Neuron (in vitro differentiated cells): ENCODE results near the genes AMER2, ATP8A2 and WASF3.

GRCh38 chr13:25017801-25018307 is 78.1 kb upstream of the PABPC3 start:
- PRO-cap = bidirectional peak, plus-strand start at chr13:25018164, minus-strand start at chr13:25018068

GRCh38 chr13:25169422-25170126 is 2.5 kb downstream of the AMER2 start:
- PRO-cap = no peak

DNA sequence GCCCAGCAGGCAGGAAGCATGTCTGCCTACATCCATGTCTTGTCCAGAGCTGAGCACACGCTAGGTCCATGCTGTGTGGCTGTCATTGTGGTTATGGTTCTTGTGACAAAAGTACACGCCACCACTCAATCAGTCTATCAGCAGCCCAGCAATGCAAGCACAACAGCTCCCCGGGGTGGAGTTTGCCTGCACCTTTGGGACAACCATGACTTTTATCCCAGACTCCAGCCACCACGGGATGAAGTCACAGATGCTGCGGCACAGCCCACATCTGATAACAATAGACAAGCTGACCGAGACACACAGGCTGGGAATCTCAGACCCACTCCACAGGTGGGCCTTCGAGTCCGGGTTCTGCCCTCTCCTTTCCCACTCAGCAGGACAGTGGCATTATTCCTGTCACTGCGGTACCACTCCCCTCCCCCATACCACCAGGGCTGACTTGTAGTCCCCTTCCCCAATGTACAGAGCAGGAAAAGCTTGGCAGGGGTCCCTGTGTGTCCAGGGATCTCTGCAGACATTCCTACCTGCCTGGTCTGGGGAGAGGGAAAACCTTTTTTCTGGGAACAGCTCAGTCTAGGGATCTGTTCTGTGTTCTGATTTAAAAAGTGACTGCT is at the start of gene AMER2:
AMER2 (minus strand) TSS at position 188 of the 617 bp plus-strand sequence.
- PRO-cap = bidirectional peak, plus-strand start at position 283 of the sequence, minus-strand start at position 95 of the sequence

GRCh38 chr13:25371459-25372336 is at the start of gene ATP8A2:
Gene ATP8A2 (plus strand): TSS chr13:25371974.
- PRO-cap = bidirectional peak, plus-strand start at chr13:25372071, minus-strand start at chr13:25372096; bidirectional peak, plus-strand start at chr13:25372210, minus-strand start at chr13:25372280

- PRO-cap = no peak
Measured at GRCh38 chr13:25888049-25888756, 163.6 kb downstream of the SHISA2 start.

DNA sequence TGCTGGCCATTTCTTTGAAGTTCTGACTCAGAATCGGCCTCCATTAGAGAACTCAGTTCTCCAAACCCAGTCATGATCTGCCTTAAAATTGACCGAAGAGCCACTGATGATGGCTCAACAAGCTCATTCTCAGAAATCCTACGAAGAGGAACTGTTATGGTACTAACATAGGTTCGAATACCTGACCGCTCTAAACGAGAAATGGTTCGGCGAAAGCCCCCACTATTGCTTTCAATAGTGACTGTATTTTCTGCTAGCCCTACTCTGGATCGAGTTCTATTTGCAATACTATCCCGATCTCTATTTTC is 7.8 kb downstream of the RNF6 start:
- PRO-cap = no peak

DNA sequence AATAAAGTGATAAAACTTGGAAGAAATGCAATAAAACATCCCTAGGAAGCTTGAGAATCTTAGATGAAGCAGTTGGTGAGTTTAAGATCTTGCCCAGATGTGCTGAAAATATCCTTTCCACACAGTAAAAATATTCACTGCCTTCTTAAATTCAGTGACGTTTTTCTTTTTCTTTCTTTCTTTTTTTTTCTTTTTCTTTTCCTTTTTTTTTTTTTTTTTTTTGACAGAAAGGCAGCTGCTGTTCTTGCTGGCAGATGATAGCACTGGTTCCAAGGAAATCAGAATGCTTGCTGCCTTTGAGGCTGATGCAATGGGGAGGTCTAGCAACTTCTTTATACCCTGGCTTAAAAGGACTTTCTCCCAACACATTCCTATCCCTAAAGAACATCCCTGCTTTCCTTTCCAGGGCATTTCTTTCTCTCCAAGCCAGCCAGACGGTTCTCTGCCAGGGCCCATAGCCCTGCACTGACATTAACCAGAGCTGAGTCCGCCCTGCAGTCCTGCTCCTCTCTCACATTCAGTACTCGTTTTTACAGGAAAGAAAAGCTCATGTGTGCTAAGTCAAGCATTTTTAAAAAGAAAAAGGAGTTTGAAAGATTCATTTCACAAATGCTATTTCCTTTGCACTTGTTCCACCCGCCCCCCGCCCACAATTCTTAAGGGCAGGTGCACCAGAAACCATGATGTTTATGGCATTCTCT is 133.9 kb upstream of the WASF3 start:
- PRO-cap = no peak

- PRO-cap = bidirectional peak, plus-strand start at chr13:26476352, minus-strand start at chr13:26476223
Measured at GRCh38 chr13:26475729-26476910, 81.4 kb upstream of the WASF3 start.

DNA sequence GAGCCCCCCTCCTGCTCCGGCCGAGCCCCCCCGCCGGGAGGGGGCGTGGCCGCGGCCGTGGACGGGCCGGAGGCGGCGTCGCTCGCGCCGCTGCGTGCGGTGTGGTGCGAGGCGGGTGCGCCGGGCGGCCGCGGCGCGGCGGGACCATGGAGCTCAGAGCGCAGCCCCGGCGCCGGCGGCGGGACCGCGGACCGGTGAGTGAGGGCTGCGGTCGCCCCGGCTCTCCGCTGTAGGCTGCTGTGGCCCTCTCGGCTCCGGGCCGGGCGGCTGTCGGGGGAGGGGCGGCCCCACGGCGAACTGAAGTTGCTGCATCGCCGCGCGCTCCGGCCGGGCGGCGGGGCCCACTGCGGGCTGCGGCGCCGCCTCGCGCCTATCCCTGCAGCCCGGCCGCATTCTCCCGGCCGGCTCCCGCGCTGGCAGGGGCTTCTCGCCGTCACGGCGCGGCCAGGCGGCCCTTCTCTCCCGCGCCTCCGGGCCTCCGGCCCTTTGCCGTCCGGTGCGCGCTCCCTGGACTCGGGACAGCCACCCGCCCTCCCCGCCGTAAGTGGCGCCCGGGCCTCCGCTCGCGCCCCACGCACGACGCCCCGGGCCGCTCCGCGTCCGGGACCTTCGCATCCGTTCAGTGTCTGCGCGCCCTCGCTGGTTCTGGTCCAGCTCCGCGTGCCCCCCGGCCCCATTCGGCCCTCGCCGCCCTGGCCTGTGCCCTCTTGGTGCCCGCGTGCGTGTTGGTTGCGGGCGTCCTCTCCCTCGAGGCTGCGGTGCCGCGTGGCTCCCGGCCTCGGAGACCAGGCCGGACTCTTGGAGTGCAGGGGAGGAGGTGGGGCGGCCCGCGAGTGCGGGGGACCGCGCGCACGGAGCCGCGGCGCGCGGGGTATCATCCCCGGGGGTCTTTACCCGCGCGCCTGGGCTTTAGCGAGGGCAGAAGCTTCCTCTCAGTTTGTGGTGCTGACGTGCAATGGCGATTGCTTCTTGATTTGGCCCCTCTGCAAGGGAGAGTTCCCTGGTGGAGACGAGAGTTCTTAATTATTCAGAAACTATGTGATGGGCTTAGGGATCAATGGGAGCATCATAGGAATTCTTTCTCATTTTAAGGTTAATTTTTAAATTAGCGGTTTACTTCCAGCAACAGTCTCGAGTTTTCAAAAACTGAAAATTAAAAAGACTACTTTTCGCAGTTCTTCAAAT is at the start of gene WASF3:
WASF3 (plus strand) TSS at position 58 of the 1,185 bp plus-strand sequence.
- PRO-cap = bidirectional peak, plus-strand start at position 71 of the sequence, minus-strand start outside the sequence; unidirectional peak, minus-strand start at position 998 of the sequence

DNA sequence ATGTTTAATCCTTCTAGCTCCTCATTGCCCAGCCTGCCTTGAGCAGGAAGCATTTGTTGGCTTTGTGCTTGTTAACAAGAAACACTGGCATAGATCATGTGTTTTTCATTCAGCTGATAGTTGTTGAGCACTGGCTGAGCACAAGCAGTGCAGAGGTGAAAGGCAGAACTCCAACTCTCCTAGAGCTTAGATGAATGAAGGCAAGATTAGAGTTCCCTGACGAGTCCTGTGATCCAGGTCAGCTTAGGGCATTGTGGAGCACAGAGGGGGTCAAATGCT is 101.0 kb downstream of the WASF3 start:
- PRO-cap = no peak

DNA sequence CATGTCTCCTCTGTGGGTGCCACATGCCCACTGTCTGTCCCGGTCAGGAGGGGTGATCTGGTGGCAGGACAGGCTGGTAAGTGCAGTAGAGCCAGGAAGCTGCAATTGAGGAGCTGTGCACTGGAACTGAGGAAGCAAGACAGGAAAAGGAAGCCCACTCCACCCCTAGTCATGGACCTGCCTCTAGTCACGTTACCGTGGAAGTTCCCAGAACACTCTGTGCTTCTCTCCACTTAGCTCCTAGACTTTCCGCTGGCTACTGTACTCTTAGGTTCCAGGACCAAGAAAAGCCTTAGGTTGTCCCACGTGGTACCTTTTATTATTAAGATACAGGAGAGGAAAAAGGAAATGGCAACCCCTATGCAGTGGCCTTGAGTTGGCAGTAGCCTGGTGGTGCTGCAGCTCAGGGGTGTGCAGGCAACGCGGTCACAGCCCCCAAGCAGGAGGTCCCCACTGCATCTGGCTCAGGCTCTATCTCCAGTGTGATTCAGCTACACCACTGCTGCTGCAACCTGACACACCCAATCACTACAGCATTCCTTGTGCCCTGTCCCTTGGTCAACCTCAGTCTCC is 24.2 kb upstream of the GPR12 start:
- PRO-cap = no peak

- PRO-cap = unidirectional peak, plus-strand start at chr13:27006681
Measured at GRCh38 chr13:27006427-27006828, 165.2 kb downstream of the USP12 start.

DNA sequence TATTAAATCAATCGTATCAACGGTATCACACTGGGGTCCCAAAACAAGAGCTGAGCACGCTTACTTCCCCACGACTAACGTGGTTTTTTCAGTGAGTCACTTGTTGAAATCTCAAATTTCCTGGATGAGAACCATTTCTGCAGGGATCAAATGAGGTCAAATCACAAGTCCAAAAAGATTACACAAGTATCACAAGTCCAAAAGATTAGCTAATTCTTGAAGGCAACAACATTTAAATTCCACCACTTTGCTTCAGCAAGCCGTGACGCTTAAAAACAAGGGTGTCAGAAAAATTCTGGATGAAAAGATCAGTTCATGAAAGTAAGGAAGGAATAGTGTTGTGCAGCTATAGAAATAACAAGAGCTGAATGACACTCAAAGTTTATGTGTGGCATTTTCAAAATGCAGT is 40.9 kb downstream of the USP12 start:
- PRO-cap = no peak

- PRO-cap = no peak
Measured at GRCh38 chr13:27292946-27293705, 22.5 kb downstream of the RASL11A start.

- PRO-cap = no peak
Measured at GRCh38 chr13:27293740-27294715, 23.4 kb downstream of the RASL11A start.

DNA sequence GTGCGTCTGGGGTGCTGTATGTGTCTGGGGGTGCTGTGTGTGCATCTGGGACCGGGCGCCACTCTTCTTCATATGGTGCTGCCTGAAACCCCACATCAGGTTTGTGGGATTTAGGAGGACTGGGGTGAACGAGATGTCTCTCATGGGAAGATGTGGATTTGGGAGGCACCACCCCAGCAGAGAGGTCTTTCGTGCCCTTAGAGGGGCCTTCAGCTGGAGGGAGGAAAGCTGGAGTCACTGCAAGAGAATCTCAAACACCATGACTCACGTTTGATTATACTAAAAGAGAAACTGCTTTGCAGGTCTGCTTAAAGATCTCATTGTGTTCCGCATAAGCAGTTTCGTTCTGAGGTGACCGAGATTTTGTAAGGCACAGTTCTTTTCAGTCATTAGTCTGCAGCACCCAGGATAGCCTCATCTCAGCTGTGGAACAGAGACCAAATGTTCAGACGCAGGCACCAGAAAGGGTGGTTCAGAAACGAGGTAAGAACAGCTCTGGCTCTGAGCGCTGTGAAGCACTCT is 71.3 kb upstream of the GTF3A start:
- PRO-cap = no peak

GRCh38 chr13:27355703-27356378 is 68.6 kb upstream of the GTF3A start:
- PRO-cap = no peak

DNA sequence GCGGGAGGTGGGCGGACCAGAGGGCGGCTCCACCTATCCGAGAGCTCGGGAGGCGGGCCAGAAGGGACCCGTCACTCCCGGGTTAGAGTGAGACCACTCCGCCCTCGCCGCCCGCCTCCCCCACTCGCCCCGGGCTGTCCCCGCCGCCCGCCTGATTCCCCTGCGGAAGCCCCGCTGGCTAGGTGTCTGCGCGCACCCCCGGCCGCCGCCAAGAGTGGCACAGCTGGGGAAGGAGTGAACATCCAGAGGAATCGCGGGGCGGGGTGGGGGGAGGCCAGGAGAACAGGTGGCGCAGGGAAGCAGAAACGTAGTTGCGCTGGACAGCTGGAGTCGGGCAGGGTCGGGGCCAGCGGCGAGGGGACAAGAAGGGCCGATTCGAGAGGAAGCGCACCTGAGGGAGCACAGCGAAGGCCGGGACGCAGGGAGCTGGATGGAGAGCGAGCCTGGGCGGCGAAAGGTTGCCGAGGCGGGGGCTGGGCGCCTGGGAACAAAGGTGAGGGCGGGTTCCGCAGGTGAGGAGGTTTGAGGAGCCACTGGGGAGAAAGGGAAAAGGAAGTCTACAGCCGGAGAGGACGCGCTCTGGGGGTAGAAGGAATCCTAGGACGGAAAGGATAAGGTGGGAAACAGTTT is 434 bp upstream of the LNX2 start:
- PRO-cap = bidirectional peak, plus-strand start at position 96 of the sequence, minus-strand start outside the sequence

DNA sequence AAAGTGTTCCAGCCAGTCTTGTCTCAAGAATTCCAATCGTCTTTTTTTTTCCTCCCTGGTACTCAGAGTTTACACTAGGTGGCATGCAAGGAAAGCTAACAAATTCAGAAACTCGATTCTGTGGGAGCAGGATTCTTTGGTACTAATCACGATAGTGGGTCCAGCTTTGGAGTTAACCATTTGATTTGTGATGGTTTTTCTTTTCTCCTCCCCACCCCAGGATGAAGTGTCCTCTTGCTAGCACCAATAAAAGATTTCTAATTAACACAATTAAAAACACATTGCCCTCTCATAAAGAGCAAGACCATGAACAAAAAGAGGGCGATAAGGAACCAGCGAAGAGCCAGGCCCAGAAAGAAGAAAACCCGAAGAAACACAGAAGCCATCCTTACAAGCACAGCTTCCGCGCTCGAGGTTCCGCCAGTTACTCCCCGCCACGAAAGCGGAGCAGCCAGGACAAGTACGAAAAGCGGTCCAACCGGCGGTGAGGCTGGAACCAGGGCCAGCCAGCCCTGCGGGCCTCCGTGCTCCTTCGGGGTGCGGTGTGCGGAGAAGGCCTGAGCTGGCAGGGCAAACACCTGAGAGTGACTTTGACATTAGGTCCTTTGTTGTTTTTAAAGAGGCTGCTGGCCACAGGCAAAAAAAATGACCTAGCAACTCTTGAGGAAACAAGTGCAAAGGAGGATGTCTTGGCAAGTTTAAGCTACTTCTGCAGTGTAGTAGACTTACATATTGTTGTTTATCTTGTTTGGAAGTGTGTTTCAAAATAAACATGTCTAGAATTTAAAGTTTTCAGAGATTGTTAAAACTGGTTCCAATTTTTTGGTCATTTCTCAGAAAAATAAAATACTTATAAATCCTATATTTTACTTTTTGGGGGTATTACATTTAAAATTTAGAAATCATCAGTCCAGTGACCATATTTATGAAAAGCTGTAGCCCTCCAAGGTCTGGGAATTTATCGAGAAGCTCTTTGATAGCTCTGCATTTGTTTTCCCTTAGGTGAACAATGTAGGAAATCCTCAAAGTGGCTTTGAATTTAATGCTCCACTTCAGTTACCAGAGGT is 44.1 kb downstream of the POLR1D start:
- PRO-cap = no peak

GRCh38 chr13:27742488-27742795 is 49.8 kb upstream of the GSX1 start:
- PRO-cap = no peak